ENCODE data around the gene RPL37.

- PRO-cap, 2 experiments: no peak in any of the 2 experiments
Measured at GRCh38 chr5:39437434-39438095, 12.8 kb upstream of the DAB2 start.

GRCh38 chr5:39525705-39526130 is 100.9 kb upstream of the DAB2 start:
- PRO-cap, 2 experiments: no peak in any of the 2 experiments

DNA sequence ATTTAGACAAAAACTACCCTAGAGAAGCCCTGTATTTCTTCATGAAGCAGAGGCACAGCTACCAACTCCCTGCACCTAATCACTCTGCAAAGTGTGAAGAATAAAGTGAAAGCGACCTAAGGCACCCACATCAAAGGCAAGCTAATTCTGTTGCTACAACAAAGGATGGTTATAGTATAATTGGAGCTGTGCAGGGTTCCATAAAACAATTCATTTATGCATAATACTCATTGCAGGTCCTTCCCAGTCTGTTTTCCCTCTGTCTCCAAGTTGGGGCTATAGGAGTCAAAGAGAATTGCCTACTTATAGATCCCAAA is 56.2 kb upstream of the PTGER4 start:
- PRO-cap, 2 experiments: peak in 2 of 2 experiments; most common minus-strand start position 93 of the sequence (in 2)

GRCh38 chr5:40682708-40683077 is 3.0 kb downstream of the PTGER4 start:
- PRO-cap, 2 experiments: no peak in any of the 2 experiments

DNA sequence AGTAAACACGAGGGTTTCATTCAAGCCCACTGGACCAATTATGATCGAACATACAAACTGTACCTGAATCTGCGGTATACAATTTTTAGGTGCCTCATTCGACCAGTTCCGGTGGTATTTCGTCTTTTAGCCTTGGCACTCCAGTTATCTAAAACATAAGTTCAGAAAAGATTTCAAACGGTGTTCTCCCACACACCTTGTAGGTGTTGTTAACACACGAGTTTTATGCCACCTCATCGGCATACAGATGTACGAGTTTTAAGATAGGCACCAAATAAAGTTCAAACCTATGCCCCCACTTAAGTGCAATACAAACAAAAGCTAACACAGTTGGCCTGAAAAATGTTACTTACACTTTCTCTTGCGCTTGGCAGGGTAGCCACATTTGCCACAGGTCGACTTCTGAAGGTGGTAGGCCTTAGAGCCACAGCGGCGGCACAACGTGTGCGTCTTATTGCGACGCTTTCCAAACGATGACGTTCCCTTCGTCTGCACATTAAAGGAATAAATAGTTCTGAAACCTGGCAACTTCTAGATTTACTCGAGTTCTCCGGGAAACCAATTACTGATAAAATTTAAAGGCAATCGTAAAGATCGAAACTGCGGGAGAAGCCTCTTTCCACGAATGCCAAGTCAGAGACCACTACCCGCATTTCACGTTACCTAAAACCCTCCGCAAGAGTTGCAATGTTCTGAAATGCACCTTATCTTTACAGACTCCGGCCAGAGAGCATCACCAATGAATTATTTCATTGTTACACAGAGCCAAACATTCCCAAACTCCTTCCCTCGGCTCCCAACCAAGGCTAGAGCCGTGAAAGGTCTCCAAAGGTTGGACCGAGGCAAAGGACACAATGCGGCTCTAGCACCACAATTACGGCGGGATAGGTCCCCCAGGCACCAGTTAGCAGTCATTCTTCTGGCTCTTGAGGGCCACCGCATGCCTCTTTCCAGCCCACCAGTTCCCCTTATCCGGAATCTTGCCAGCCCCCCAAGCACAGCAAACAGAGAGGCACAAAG is 594 bp downstream of the RPL37 start:
- PRO-cap, 2 experiments: peak in 2 of 2 experiments; most common plus-strand start position 534 of the sequence (in 2); most common minus-strand start position 404 of the sequence (in 2)

- PRO-cap, 2 experiments: peak in 2 of 2 experiments; most common plus-strand start chr5:40835314 (in 1); most common minus-strand start chr5:40835211 (in 1)
Measured at GRCh38 chr5:40835138-40835909, at the start of gene RPL37. RPL37 (minus strand) TSS chr5:40835222.

DNA sequence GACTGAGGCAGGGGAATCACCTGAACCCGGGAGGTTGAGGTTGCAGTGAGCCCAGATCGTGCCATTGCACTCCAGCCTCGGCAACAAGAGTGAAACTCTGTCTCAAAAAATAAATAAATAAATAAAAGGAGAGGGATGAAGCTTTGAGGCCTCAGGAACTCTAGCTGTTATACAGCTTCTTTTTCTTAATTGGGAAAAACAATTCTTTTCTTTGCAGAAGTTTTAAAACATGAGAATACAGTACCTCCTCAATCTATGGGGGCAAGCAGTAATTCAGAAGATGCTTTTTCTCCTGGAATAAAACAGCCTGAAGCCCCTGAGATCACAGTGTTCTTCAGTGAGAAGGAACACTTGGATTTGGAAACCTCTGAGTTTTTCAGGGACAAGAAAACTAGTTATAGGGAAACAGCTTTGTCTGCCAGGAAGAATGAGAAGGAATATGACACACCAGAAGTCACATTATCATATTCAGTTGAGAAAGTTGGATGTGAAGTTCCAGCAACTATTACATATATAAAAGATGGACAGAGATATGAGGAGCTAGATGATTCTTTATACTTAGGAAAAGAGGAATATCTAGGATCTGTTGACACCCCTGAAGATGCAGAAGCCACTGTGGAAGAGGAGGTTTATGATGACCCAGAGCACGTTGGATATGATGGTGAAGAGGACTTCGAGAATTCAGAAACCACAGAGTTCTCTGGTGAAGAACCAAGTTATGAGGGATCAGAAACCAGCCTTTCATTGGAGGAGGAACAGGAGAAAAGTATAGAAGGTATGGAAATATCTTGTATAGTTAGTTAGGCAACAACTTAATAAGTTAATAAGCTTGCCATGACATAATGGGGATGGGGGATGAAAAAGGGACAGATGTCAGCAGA is 2.0 kb downstream of the CARD6 start:
- PRO-cap, 2 experiments: no peak in any of the 2 experiments

- PRO-cap, 2 experiments: no peak in any of the 2 experiments
Measured at GRCh38 chr5:41826935-41827676, 43.1 kb downstream of the OXCT1 start.

GRCh38 chr5:41869081-41869541 is 1.1 kb downstream of the OXCT1 start:
- PRO-cap, 2 experiments: no peak in any of the 2 experiments

DNA sequence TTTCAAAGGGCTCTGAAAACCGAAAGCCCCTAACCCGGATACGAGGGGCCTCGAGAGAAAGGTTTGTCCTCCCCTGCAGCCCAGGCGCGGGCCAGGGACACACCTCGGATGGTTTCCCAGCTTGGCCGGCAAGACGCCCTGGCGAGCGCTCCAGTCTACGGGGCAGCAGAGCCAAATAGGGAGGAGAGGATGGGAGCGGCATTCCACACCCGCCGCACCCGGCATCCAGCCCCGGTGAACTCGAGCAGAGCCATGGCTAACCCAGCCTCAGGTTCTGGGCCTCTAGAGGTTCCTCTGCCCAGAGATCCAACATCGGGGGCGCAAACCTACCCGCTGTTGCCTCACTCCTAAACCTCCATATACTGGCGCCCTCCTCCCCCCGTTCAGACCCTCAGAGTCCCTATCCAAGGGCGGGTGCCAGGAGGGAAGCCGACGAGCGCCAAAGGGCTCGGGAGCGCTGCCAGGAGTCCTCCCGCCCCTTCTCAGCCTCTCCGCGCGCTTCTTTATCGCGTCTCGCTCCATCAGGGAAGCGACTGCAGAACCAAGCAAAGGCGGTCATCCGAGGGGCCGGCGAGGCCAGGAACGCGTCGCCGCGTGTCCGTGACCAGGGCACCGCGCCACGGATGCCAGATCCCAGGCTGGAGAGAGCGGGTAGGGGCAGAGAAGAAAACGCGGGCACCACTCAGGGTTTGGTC is 536 bp downstream of the OXCT1 start:
- PRO-cap, 2 experiments: peak in 2 of 2 experiments; most common plus-strand start position 386 of the sequence (in 2); most common minus-strand start position 242 of the sequence (in 2)

- PRO-cap, 2 experiments: no peak in any of the 2 experiments
Measured at GRCh38 chr5:42581249-42581775, 158.1 kb downstream of the GHR start.

DNA sequence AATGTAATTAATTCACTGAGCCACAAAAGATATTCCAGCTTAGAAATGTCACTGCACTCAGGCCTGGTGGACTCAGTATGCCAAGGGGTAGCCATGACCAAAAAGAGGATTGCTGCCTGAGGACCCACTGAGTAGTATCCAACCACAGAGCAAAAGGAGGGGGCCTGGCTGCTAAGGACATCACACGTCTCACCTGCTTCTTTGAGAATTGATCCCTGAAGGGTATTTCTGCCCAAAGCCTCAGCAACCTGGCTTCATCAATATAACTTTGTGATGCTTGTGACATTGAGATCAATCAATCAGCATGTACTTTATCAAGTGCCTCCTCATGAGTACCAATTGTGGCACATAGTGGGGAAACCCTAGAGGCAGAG is 134.6 kb upstream of the CCDC152 start:
- PRO-cap, 2 experiments: no peak in any of the 2 experiments

DNA sequence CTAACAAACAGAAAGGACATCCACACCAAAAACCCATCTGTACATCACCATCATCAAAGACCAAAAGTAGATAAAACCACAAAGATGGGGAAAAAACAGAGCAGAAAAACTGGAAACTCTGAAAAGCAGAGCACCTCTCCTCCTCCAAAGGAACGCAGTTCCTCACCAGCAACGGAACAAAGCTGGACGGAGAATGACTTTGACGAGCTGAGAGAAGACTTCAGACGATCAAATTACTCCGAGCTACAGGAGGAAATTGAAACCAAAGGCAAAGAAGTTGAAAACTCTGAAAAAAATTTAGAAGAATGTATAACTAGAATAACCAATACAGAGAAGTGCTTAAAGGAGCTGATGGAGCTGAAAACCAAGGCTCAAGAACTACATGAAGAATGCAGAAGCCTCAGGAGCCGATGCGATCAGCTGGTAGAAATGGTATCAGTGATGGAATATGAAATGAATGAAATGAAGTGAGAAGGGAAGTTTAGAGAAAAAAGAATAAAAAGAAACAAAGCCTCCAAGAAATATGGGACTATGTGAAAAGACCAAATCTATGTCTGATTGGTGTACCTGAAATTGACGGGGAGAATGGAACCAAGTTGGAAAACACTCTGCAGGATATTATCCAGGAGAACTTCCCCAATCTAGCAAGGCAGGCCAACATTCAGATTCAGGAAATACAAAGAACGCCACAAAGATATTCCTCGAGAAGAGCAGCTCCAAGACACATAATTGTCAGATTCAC is 95.9 kb upstream of the CCDC152 start:
- PRO-cap, 2 experiments: no peak in any of the 2 experiments

- PRO-cap, 2 experiments: no peak in any of the 2 experiments
Measured at GRCh38 chr5:42887141-42887684, 75.5 kb upstream of the SELENOP start.

DNA sequence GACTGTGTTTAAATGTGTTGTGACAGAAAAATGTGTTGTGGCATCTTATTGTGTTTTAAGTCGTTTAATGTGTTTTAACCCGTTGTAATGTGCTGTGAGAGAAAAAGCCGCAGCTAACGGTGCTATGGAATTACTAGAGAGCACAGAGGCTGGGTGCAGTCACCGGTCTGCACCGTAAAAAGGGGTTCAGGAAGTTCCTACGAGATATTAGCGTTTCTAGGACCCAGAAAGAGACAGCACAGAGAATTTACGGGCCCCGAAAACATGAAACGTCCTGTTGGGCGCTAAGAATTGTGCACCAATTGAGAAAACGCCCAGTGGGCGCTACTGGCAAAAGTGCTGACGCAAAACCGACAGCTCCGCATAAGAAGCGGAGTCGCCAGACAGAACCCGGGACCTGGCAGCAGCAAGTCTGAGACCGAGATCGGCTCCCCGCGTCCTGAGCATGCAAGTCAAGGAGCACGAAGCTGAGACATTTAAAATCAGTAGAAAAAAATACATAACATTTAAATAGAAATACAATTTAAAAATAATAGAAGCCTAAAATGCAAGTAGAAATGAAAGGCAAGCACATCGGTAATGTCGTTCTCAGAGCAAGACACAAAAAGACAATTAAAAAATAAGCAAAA is 90.4 kb downstream of the ANXA2R start:
- PRO-cap, 2 experiments: peak in 2 of 2 experiments; most common plus-strand start position 382 of the sequence (in 2); most common minus-strand start position 243 of the sequence (in 1)

DNA sequence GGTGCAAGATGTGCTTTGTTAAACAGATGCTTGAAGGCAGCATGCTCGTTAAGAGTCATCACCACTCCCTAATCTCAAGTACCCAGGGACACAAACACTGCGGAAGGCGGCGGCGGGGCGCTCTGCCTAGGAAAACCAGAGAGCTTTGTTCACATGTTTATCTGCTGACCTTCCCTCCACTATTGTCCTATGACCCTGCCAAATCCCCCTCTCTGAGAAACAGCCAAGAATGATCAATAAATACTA is 58.1 kb downstream of the ANXA2R start:
- PRO-cap, 2 experiments: no peak in any of the 2 experiments

DNA sequence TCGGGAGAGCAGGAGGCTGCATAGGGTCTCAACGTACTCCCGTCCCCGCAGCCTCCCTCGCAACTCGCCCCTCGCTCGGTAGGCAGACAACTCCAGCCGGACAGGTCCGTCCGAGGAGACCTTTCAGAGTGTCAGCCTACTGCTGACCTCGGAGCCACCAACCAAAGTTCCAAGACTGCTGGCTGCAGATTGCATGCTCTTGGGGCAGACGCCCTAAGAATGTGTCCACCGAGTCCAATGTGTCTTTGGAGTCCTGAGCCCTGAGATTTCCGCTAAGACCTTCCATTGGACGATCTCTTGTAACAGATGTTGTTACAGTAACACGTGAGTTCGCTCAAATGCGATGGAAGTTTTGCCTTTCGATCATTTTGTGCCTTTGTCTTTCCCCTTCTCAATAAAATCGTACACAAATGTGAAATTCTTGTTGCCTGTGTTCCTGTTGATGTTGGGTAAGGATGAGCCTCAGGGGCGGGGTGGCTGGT is 5.9 kb downstream of the ANXA2R start:
- PRO-cap, 2 experiments: no peak in any of the 2 experiments

GRCh38 chr5:43038364-43039055 is 1.6 kb downstream of the ANXA2R start:
- PRO-cap, 2 experiments: no peak in any of the 2 experiments

GRCh38 chr5:43193362-43194158 is 1.5 kb downstream of the NIM1K start:
- PRO-cap, 2 experiments: no peak in any of the 2 experiments

GRCh38 chr5:43535301-43535759 is 20.4 kb upstream of the C5orf34 start:
- PRO-cap, 2 experiments: no peak in any of the 2 experiments